Umbilical cord (tissue), 2 donors: ENCODE results near the genes RASL12, IGDCC3 and SLC24A1.

DNA sequence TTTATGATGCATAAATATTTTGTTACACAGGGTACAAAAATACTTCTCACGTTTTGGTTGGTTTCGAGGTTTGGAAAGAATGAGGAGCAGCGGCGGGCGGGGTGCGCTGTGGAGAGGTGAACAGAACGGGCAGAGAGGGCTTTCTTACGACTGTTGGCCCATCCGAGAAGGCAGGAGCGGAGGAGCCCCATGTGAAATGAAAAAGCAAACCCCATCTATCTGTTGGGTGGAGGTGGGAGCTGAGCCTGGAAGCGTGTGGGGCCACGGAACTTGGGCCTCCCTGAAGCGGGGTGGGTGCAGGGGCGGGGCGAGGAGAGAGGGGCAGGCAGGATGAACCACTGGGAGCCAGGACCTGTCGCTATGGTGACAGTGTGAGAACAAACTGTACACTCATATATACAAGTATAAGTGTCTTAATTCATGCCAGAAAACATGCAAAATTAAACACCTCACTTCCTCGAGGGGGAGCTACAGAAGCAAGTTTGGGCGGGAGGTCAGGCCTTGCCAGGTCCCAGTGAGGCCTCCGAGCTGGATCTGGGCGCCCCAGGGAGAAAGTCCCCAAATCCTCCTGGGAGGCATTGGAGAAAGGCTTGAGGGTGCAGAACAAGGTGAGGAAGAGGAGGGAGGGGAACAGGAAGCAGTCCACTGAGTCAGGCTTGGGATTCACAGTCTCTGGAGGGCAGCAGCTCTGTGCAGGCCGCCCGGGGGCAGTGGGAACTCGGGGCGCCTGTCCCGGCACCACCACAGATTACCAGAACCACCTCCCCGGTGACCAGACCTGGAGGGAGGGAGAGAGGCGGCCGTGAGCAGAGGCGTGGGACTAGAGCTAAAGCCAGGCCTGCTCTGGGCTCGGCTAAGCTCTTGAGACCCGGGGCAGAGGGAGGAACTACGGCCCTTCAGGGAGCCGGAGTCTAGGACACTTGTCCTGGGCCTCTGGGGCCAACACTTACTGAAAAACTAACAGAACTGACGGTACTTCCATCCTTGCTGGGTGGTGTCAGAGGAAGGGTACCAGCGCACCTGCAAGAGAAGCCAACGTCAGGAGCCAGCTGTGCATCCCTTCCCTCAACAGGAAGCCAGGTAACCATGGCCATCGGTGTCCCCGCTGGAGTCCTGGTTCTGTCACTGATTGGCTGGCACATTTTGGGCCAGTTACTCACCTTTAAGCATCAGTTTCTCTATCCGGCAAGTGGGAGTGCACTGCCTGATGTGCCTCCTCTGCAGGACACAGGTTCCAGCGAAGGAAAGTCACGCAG, 34.7 kb downstream of the RBPMS2 start:
- RAMPAGE, long total RNA, result no peak

- RAMPAGE, long total RNA, result no peak
These were observed 28.0 kb downstream of the RBPMS2 start for GRCh38 chr15:64747283-64747888.

DNA sequence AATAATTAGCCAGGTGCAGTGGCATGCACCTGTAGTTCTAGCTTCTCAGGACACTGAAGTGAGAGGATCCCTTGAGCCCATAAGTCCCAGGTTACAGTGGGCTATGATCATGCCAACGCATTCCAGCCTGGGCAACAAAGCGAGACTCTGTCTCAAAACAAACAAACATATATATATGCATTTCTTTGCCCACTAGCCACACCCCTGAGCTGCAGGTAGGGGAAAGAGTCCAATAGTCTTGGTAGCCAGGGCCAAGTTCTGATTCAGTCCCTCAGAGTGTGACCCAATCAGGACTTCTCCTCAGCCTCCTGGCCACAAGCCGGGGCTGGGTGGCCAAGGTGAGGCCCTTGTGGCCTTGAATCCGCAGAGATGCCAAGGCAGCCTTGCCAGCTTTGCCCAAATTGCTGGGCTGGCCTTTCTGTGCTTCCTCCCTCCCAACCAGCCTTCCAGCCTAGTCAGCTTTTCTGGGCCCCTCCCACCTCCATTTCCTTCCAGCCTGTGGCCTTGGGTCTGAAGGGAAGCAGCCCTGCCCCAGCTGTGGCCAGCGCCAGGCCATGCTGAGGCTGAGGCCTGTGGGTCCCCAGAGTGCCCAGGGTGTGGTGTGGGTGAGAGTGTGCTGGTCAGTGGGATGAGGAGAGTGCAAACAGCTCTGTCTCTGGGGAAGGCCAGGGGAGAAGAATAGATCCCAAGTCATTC, 34.3 kb upstream of the ANKDD1A start:
- RAMPAGE, long total RNA, result no peak

GRCh38 chr15:64930314-64930723, 18.6 kb downstream of the ANKDD1A start:
- RAMPAGE, long total RNA, result no peak

GRCh38 chr15:65033043-65033459, 3.6 kb upstream of the MTFMT start:
- RAMPAGE, long total RNA, result no peak

- RAMPAGE, long total RNA, result no peak
These were observed 8.9 kb downstream of the SLC51B start for GRCh38 chr15:65054026-65054469.

DNA sequence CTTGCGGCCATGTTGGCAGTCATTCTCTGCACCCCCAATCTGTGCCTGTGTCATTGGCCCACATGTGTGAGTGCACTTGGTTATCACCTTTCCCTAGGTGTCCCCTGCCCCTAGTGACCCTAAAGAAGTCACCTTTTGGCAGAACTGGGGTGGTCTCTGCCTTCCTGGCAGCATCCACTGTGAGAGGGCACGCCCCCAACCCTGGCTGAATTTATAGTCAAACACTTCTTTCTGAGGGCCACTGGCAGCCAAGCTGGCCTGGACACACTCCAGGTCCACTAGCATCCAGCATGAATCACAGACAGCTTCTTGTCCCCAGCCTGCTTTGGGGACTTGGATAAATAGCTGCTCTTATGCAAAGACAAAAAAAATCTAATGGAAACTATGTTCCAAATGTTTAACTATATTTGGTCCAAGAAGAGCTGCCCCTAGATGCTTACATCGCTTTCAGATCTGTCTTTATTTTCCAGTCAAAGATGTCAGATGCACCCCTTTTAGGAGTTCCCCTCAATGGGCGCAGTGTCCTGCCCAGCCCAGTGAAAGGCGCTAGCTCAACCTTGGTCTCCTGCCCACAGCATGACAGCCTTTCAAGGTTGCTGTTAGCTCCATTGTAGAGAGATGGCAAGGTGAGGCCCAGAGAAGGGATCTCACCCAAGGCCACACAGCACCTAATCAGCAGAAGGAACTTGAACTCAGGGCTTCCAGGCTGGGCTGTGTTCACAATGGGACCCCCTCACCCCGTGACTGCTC, 7.0 kb downstream of the RASL12 start:
- RAMPAGE, long total RNA, result no peak

- RAMPAGE, long total RNA, result no peak
These were observed at the start of gene RASL12 for GRCh38 chr15:65067631-65068704. Gene RASL12, minus strand, starts transcription at chr15:65067991.

DNA sequence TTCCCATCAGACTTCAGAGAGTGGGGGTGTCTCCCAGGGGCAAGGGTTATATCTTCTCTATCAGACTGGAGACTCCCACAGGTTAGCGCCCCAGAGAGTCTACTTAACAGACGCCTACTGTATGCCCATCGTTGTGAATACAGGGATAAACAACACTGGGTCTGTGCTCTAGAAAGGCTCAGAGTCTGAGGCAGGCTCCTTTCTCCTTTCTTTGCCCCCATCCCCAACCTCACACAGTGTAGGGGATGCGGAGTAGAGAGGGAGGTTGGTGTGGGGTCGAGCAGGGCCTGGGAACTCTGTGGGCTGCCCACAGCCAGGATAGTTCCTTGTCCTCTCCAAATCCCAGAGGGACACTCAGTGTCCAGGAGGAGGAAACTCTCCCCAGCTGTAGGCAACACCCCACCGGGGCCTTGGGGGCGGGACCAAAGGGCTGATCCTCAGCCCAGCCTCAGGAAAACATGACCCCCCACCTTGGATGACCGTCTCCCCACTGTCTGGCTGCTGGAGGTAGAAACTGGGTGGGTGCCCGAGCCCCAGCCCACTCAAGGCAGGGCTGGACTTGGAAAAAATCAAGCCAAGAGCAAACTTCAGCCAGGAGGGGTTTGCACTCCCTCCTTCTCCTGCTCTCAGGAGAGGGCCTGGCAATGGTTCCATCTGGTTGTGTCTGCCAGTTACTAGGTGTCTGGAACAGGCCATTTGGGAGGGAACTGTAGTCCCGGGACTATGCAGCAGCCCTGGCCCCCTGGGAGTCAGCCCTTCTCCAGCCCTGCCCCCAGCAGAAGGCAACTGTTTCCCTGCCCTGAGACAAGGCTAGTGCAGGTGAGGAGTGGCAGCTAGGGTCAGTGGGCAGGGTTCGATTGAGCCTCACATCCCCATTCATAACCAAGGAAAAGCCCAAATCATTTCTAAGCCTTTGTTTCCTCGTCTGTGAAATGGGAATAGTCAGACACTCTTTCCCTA, 3.6 kb upstream of the RASL12 start:
- RAMPAGE, long total RNA, result no peak

- RAMPAGE, long total RNA, result no peak
These were observed 15.7 kb upstream of the CILP start for GRCh38 chr15:65226834-65227578.

DNA sequence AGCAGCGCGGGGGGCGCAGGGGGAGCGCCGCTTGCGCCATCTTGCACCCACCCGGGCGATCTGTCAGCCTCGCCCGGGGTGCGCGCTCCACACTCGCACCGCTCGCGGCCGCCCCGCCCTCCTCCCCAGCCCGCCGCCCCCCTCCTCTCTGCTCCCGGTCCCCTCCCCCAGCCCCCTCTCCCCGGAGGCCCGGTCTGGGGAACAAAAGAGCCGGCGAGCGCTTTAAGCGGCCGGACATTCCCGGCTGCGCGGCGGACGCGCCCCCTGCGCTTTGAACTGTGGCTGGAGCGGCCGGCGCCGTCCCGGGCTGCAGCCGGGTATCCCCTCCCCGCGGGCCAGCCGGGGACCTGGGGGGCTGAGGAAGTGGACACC, at the start of gene IGDCC3:
Gene IGDCC3, minus strand, starts transcription at position 65 of the 372 bp plus-strand sequence.
- RAMPAGE, long total RNA, result no peak

DNA sequence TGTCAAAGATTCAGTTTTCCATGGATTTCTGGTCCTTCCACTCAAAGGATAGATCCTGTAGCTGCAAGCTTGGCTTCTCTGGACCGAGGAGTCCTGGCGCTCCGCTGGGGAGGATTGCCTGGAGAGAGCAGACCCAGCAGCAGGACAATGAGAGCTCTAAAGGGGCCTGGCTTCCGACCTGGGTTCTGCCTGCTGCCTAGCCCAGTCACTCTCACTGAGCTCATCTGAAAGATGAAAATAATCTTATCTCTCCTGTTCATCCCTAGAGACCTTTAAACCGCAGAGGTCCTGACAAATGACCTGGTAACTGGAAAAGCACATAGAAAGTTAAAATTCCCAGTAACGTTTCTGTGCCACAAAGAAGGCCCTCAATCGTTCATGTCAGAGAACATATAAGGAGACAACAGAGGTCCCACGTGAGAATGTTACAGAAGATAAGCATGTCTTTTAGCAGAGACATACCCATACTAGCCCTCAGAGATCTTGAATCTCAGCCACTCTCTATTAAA, 693 bp upstream of the IGDCC3 start:
- RAMPAGE, long total RNA, result no peak

DNA sequence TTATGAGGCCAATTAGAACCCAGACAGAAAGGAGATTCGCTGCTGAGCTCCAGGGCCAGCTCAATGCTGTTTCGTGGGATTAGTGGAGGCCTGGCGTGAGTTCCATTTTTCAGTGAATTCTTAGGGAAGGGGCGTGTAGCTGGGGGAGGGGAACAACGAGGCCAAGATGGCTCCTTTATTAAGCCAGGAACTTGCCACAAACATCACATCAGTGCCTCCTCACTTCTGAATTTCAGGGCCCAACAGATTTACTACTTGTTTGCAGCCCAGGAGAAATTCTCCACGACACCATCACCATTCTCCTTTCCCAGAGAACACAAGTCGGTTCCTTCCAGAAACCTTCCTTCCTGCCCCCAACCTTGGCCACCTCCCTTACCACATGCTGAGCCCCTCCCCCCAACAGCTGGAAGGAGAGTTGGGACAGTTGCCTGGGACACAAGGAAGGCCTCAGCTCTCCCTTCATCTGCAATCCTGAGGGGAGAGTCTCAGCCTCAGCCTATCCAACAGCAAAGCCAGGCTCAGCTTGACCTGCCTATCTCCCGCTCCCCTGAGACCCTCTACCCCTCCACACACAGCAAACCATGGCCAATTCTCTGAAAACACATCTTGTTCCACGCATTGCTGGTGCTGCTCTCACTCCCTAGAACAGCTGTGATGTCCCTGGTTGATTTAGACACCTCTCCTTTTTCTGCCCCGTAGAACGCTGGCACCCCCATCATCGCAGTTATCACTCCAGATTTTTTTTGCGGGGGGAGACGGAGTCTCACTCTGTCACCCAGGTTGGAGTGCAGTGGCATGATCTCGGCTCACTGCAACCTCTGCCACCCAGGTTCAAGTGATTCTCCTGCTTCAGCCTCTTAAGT, 5.7 kb downstream of the IGDCC4 start:
- RAMPAGE, long total RNA, result no peak

DNA sequence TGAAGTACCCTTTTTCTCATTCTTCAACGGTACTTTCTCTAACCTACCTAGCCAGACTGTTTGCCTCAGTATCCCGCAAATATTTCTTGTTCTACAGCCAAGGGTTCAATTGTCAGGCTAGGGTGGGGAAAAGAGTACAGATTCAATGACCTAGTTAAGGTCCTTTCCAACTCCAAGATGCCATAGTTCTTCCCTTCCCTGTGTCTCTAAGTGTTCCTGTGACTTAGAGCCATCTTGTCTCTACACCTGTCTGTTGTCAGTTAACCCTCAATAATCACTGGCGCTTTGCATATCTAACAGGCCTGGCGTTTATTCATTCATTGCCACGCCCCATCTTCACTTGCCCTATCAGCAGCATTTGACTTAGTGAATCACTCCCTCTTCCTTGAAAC, 1.0 kb upstream of the IGDCC4 start:
- RAMPAGE, long total RNA, result no peak

DNA sequence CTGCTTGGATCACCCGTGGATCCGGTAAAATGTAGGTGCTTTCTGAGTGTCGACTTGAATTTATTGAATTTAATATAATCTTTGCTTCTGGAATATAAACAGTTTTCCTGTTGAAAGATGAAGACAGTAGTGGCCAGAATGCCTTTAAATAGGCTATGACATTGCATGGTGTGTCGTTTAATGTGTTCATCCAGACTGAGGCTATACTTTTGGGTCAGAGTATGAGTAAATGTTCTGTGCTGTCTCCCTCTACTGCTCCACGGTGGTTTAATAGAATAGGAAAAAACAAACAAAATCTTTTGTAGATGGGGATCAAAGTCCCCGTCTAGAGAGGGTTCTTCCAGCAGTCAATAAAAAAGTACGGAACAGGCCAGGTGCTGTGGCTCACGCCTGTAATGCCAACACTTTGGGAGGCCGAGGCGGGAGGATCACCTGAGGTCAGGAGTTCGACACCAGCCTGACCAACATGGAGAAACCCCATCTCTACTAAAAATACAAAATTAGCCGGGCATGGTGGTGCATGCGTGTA, 1.8 kb downstream of the HACD3 start:
- RAMPAGE, long total RNA, result no peak

DNA sequence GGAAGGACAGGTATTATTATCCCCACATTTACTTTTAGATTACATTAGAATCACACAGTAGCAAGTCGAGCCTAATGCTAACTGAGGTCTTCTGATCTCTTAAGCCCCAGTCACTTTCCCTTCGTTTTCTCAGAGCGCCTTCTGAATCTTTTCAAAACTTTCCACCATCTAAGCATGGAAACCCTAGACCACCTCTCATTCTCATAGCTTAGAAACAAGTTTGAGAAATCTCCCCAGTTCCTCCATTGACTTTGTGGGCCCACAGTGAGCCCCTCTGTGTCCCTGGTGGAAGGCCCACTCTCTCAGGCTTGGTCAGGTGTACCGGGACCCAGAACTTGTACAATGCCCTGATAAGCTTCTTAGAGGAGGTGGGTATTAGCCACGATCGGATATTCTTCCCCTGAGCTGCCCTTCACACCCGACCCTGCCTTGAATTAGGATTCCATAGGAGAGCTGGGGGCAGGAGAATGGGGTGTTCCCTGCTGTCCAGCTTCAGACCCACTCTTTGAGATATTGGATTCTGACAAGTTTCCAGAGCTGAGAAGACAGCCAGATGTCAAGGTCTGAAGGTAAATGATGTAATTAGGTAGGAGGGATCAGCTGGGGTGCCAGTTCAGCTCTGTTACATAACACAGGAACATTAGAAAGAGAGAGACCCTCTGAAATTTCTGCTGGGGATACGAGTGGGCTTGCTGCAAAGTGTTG, at the start of gene SLC24A1:
Gene SLC24A1, plus strand, starts transcription at position 415 of the 705 bp plus-strand sequence.
- RAMPAGE, long total RNA, result no peak

DNA sequence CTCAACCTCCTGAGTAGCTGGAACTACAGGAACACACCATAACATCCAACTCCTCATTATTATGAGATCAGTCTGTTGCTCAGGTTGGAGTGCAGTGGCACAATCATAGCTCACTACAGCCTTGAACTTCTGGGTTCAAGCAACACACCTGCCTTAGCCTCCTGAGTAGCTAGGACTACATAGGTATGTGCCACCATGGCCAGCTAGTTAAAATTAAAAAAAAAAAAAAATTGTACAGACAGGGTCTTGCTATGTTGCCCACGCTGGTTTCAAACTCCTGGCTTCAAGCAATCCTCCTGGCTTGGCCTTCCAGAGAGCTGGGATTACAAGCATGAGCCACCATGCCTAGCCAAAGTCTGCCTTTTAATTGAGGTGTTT, 64.9 kb downstream of the SLC24A1 start:
- RAMPAGE, long total RNA, result no peak

DNA sequence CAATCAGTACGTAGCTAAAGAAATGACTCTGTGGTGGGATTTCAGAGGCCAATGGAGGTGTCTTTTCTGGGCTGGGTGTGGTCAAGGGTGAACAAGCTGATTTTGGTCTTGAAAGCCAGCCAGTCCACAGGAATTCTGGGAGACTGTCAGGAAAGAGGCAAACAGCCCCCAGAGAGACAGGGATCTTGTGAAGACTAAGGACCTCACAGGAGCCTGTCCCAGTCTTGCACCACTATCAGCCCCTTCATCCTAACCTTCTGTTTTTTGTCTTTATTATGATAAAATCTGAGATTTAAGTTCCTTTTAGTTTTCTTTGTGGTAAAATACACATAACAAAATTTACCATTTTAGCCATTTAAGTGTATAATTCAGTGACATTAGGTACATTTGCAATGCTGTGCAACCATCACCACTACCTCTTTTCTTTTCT, 6.4 kb upstream of the RAB11A start:
- RAMPAGE, long total RNA, result no peak

GRCh38 chr15:65902353-65902862, 33.1 kb downstream of the RAB11A start:
- RAMPAGE, long total RNA, result no peak

DNA sequence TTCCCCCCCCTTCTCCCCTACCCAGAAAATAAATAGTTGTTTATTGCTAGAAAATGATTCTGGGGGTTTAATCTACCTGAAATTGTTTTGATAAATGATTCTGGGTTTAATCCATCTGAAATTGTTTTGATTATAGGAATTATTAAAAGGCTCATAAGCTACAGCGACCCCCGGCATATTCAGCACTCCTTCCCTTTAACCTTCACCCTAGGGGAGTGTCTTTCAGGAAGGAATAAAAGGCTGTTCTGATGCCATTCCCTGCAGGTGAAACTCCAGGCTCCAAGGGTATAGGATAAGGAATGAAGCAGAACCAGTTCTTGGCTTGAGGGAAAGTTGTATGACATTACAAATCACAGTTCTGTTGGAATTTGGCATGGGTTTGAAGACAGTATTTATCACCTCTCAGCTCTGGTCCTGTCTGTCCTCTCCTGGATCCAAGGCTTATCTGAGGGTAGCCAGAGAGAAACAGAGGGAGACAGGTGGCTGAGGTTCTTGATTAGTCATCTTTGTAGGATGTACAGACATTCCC, 37.0 kb downstream of the RAB11A start:
- RAMPAGE, long total RNA, result no peak